Smooth muscle cell (in vitro differentiated cells): ENCODE data around the genes TLE2 and DOHH.

DNA sequence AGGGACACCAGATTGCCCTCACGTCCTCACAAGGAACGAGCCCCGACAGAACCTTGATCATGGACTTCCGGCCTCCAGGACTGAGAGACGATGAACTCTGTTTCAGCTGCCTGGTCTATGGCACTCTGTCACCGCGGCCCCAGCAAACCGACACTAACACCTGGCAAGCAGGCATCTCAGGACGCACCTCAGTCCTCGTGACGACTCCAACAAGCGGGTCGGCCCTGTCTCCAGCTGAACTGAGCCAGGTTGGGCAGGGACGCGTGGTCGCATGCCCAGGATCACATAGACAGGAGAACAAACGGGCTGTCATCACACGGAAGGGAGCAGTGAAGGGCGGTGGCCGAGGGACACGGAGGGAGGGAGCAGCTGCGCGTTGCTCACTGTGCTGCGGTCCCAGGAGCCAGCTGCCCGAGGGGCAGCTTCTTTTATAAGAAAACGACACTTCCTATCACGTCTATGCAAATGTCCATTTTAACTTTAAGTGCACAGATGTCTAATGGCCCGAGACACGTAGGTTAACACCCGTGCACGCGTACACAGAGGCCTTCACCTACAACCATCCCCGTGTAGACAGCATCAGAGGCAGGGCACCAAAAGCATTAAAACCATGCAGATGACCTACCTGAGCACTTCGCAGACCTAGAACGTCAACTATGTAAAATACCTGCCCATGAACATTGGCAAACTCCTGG is 8.9 kb downstream of the SGTA start:
- RAMPAGE, long total RNA, result no peak

GRCh38 chr19:2796737-2797146 is 11.4 kb downstream of the THOP1 start:
- RAMPAGE, long total RNA, result no peak

DNA sequence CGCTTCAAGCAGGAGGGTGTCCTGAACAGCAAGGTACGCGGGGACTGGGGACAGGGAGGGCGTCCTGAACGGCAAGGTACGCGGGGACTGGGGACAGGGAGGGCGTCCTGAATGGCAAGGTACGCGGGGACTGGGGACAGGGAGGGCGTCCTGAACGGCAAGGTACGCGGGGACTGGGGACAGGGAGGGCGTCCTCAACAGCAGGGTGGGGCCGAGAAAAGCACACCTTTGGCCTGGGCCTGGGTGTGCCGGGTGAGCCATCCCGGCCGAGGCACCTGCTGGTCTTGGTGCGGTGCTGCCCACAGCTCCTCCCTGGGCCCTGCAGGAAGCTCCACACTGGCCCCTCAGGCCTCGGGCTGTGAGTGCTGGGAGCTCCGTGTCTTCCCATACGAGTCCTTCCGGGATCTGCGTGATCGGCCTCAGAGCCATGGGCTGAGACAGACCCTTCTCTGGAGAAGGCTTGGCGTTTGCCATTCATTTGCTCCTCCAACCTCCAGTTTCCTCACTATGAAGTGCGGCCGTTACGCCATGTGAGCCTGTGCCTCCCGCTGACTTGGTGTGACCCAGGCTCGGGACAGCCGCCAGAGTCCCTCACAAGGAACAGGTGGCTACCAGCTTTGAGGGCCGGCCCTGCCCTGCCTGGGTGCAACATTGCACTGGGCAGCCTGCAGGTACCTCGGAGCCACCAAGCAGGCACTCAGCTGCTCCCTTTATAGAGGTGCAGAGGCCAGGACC is 7.8 kb upstream of the ZNF554 start:
- RAMPAGE, long total RNA, result no peak

GRCh38 chr19:2977786-2978053 is 356 bp downstream of the TLE6 start:
- RAMPAGE, long total RNA, result no peak

DNA sequence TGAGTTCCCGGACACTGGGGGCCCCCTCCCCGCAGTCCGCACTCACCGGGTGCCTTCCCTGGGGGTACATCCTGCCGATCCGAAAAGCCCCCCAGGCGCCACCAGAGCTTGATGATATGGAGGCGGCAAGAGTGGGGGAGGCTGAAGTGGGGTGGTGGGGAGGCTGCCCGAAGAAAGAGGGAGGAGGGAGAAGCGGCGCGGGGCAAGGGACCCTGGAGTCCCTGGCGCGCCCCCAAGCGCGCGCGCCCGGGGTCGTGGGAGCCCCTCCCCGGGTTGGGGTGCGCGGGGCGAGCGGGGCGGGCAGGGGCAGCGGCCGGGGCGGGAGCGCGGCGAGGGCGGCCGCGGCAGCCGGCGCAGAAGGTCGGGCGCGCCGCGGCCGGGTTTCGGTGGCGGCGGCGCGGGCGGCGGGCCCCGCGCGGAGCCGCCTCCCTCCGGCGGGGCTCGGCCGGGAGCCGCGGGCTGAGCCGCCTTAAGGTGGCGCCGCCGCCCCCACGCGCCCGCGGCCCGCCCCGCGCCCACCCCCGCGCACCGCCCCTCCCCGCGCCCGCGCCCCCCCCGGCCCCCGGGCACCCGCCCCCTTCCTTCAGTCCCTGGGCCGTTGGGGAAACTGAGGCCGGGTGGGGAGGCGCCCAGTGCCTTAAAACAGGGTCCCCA is at the start of gene TLE2:
TLE2 (minus strand) TSS at position 446 of the 654 bp plus-strand sequence.
- RAMPAGE, long total RNA, result no peak

GRCh38 chr19:3034785-3035663 is 5.9 kb upstream of the TLE2 start:
- RAMPAGE, long total RNA, result no peak

- RAMPAGE, long total RNA, result no peak
Measured at GRCh38 chr19:3035998-3036739, 7.1 kb upstream of the TLE2 start.

DNA sequence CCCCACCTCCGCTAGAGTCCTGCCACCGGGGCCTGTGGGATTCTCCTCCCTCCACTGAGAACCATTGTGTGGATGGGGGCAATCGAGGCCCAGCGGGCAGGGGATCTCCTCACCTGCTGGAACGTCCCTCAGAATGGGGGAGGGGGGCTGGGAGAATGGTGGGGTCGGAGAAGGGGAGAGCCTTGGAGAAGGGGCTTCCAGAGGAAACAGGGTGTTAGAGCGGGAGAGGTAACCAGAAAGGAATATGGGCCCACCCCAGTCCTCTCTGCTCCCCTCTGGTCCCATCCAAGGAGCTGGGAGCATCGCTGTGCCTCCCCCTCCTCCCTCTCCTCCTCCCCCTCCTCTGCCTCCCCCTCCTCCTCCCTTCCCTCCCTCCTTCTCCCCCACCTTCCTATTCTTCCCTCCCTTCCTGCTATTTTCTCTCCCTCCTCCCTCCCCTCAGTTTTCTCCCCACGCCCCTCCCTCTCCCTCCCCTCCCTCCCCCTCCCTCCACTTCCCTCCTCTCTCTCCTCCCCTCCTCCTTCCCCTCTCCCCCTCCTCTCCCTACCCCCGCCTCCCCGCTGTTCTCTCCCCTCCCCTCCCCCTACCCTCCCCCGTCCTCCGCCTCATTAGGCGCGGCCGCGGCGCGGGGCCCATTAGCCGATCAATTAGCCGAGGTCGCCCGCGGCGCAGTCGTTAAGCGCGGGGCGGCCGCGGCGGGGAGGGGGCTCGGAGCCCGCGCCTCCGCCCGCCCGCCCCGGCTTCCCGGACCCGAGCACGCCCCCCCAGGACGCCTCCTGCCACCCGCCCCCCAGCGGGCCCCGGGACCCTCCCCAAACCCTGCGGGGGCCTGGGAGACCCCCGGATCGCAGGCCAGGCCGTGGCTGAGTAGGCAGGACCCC is 15.5 kb downstream of the TLE5 start:
- RAMPAGE, long total RNA, result no peak

GRCh38 chr19:3080150-3080826 is 13.9 kb upstream of the GNA11 start:
- RAMPAGE, long total RNA, result no peak

DNA sequence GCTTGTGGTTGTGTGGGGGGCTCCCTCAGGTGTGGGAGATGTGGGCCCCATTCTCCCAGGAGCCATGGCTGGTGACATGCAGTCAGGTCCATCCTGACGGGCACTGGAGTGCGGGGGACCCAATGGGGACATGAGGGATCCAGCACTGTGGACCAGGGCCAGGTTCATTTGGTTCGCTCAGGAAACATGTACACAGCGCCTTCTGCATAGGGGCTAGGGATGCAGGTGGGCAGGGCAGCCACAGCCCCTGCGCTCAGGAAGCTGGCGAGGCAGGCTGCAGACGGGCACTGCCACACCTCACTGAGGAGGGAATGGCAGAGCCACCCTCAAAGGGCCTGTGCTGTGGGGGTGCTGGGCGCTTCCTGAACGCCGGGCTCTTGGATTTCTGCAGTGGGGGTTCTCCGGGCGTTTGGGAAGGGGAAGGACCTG is 10.3 kb downstream of the GNA11 start:
- RAMPAGE, long total RNA, result no peak

DNA sequence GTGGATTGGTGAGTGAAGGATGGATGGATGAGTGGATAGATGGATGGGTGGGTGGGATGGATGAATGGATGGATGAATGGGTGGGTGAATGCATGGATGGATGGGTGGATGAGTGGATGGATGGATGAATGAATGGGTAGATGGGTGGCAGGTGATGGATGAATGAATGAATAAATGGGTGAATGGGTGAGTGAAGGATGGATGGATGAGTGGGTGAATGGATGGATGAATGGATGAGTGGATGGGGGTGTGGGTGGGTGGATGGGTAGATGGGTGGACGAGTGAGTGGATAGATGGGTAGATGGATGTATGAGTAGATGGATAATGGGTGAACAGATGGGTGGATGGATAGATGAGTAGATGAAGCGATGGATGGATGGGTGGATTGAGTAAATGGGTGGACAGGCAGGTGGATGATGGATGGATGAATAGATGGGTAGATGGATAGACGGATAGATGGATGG is 17.8 kb downstream of the GNA15 start:
- RAMPAGE, long total RNA, result no peak

GRCh38 chr19:3189490-3190121 is 3.9 kb downstream of the NCLN start:
- RAMPAGE, long total RNA, result no peak

GRCh38 chr19:3275380-3276487 is 51.3 kb downstream of the CELF5 start:
- RAMPAGE, long total RNA, result no peak

DNA sequence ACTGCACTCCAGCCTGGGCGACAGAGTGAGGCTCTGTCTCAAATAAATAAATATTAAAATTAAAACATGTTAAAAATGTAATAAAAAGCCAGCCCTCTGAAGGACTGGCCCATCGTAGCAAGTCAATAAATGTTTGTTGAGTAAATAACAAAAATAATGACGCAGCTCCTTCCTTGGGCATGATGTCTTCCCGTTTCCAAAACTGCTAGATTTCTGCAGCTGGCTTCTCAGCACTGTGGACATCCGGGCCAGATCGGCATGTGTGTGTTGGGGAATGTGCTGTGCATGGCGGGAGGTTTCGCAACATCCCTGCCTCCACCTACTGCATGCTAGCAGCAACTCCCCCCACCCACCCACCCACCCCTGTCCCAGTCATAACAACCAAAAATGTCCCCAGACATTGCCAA is 22.9 kb upstream of the NFIC start:
- RAMPAGE, long total RNA, result no peak

GRCh38 chr19:3371403-3371936 is 5.1 kb downstream of the NFIC start:
- RAMPAGE, long total RNA, result no peak

GRCh38 chr19:3431588-3432230 is 48.6 kb downstream of the SMIM24 start:
- RAMPAGE, long total RNA, result no peak

DNA sequence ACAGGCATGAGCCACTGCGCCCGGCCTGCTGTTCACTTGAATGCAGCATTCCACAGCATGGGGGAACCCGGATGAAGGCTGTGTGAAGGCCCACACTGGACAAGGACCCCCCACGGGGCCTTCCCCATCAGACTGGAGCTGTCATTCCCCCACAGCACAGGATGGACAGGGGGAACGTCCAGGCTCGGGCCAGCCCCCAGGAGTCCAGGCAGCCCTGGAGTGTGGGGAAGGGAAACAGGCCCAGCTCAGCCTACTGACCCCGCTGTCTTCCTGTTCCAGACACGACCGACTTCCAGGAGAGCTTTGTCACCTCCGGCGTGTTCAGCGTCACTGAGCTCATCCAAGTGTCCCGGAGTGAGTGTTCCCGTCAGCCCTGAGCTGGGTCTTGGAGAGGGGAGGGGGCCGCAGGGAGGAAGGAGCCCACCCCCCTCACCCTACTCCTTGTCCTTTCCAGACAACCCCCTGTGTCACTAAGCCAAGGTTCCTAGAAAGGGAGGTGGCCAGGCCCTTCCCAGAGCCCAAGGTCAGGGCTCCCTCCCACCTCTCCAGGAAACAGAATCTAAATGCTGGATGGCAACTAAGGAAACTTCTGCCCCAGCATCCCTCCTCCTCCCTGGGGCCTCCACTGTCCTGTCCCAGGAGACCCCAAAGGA is 47.0 kb downstream of the SMIM24 start:
- RAMPAGE, long total RNA, result no peak

- RAMPAGE, long total RNA, result no peak
Measured at GRCh38 chr19:3453987-3454744, 26.2 kb downstream of the SMIM24 start.

DNA sequence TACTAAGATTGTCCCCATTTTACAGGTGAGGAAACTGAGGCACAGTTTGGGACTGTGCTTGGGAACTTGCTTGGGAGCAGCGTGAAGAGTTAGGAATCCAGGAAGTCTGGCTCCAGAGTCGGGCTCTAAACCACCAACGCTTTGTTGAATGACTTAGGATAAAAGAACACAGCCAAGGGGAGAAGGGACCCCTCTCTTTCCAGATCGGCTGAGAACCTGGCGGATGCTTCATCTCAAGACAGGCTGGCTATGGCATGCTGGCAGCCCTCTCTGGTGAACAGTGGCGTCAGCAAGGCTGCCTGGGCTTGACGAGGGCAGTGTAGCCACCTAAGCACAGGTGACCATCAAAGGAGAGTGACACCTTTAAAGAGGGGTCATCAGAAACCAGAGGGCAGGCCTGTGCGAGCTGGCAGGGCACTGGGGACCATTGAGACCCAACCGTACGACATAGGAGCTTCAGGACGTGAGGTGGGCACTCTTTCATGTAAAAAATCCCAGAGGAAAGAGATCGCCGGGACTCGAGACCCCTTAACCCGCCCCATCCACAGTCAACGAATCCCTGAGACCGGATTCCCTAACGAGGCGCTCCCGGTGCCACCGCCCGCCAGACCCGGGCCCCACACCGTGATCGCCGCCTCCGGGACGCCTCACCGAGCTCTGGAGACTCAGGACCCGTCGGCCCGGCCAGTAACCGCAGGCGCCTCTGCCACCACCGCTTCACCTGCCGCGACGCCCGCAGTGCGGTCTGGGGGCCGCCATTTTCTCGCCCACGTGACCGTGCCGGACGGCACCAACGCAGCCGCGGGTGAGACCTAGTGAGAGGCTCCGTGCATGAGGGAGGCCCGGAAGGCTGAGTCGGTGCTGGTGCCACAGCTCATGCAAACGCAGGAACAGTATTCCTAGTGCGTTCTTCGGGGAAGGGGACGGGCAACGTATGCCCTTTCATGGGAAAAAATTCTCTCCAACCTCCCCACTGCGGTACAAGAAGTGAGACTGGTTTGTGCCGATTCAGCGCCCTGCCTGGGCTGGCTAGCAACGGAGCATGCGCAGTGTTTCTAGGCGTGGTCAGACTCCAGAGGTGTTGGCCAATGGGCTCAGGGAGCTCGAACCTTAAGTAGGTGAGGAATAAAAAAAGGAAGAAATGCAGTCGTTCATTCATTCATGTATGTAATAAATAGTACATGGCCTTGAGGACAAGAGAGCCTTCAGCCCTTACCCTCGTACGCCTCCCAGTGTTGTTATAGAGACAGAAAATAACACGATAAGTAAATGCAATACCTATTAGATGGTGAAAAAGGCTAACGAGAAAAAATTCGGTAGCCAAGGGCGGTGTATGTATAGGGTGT is at the start of gene DOHH:
DOHH (minus strand) TSS at position 765 of the 1,346 bp plus-strand sequence.
- RAMPAGE, long total RNA, result start-site peak on the minus strand centred at position 747 of the sequence, 79 bp wide, 21 and 21 reads in 2 replicates

GRCh38 chr19:3509389-3510349 is 3.6 kb downstream of the FZR1 start:
- RAMPAGE, long total RNA, result no peak